Choroid plexus epithelial cell (primary cell): Measurements from ENCODE around the genes ZNF653, ZNF823, ZNF844, ZNF799 and TNPO2.

- RRBS: 29% methylated on average over 1 of the region's 89 CpGs
Observed at GRCh38 chr19:11504810-11505874, at the start of gene ZNF653. ZNF653 (minus strand) TSS chr19:11505839.

DNA sequence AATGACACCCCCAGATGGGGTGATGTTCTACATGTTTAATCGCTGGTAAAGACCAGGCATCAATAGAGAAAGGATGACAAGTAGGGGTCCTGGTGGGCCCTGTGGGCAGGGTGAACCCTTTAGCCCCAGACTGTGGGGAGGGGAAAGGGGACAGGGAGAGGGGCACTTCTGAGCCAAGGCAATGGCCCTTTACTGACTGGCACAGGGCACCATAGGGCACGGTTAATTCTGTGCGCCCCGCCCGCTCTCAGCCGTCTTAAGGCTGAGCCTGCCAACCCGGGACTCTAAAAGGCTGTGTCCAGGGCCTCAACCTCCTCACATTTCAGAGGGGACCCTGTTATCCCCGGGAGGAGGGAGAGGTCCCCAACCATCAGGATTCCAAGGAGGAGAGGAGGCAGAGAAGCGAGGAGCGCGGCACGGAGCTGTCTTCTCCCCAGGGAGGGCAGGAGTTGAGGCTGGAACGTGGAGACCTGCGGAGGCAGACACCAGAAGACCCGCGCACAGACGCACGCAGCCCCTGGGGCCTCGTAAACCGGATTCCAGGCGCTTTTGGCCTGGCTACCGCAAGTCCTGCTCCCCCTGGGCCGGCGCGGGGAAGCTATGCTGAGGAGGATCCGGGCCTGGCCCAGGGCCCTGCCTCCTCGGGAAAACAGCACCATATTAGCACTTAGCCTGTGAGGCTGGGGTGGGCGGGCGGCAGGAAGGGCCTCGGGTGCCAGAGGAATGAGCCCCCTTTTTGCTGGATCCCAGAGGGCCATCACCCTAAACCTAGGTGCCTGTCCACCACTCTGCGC is 7.7 kb downstream of the ELOF1 start:
- RRBS: 85% methylated on average over 6 of the region's 31 CpGs

DNA sequence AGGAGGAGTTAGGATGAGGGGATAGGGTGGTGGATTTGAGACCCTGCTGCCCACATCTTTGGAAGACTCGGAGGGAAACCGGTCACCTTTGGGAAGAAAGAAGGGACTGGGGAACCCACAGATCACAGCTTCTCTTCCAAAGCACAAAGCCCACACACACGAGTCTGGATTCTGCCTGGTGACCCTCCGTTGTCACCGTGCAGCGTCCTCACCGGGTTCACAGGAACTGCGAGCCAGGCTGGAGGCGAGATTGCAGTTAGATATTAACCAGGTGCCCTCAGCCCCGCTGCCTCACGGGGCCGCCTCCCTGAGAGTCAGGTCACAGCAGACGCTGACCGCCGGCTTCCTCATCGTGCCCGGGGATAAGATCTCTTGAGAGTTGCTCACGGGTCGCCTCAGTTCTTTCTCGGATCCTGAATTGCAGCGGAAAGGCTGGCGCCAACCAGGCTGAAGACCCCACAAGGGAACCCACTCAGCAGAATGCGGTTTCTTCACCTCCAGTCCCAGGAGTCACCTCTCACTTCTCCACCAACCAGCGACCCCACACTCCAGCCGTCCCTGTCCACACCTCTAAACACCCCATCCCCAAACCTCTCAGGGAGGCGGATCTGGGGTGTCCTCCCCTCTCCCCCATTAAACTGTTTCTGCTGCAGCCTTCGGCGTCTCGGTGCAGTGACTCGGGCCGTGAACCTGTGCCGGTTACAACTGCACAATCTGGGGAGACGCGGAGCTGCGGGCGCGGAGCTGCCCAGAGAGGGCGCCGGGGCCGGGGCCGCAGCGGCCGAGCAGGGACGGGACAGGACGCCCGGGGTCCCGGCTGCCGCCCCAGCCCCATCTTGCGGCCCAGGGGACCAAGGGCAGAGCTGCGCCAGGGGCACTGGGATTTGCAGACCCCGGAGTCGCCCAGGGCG is 669 bp downstream of the ZNF823 start:
- RRBS: 3% methylated on average over 2 of the region's 53 CpGs

GRCh38 chr19:11738733-11739430 is at the start of gene ZNF823:
ZNF823 (minus strand) TSS chr19:11738946.
- RRBS: 8% methylated on average over 2 of the region's 36 CpGs

DNA sequence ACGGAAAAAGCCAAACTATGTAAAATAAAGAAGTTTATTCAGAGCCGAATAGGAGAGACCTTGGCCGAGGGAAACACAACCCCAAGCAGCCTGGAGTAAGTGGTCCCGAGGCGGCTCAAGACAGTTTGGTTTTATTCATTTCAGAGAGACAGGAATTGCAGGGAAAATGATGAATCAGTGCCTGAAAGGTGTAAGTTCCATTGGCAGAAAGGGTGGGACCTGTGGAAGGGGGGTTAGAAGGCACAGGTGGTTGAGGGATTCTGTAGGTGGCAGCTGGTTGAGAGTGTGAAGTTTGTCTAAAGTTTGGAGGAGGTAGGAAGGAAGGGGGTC is 823 bp downstream of the ZNF700 start:
- RRBS: no CpG with 5 or more reads among the region's 5 CpGs

DNA sequence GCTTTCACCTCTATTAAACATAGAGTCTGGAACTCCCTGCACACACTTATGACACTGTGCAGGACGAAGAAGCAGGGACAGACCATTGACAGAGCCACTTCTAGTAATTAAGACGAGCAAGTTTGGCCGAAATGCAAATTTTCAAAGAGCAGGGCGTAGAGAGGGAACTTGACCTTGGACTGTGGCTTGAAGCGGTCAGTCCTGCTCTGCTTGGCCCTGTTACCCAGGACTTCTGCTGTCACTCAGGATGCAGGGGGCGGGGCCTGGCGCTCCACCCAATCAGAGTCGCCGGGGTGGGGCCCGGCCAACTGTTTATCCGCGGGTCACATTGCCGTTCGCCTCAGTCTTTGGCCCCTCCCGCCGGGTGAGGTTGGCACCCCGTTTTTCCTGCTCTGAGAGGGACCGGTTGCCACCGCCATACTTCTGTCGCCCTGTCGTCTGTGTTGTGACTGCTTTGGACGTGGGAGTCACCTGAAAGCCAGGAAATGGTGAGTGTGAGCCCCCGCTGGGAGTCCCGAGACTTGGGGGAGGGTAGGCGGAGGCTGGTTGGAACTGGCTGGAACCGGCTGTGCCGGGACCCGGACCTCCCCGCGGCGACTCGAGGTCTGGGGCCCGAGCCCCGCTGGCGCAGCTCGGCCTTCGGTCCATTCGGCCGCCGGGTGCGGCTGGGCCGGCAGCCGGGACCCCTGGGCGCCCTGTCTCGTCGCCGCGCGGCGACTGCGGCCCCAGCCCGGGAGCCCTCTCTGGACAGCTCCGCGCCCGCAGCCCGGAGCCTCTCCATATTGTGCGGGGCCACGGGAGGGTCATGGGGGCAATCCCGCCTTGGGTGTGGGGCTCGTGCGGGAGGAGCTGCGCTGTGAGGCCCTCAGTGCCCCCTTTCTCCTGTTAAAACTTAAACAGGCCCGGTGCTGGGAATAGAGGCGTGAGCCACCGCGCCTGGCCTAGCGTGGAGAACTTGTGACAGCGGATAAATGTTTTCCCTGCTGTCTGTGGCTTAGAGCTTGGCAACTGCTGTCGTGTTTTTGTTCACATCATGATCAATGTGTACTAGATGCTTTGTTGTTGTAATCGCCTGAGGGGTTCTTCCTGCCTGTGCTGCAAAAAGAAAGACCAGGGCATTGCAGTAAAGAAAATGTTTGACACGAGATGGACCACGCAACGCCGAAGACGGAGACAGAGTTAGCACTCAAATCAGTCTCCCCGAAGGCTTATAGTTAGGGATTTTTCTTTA is at the start of gene ZNF844:
TSS of gene ZNF844 (plus strand) at position 343 of the 1,231 bp plus-strand sequence.
- RRBS: 2% methylated on average over 30 of the region's 76 CpGs

DNA sequence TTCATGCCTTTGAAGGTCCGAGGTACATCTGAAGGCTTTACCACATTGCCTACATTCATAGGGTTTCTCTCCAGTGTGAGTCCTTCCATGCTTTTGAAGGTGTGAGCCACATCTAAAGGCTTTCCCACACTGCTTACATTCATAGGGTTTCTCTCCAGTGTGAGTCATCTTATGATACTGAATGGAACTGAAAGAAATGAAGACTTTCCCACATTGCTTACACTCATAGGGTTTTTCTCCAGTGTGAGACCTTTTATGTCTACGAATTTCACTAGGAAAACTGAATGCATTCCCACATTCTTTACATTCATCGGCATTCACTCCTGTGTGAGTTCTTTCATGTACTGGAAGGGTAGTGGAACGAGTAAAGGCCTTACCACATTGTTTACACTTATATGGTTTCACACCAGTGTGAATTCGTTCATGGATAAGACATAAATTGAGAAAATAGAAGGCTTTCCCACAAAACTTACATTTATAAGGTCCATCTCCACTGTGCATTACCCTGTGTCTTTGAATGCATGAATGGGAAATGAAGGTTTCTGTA is 7.0 kb downstream of the ZNF20 start:
- RRBS: no CpG with 5 or more reads among the region's 5 CpGs

GRCh38 chr19:12141131-12141478 is 955 bp upstream of the ZNF20 start:
- RRBS: no CpG with 5 or more reads among the region's 10 CpGs

- RRBS: no CpG with 5 or more reads among the region's 4 CpGs
Observed at GRCh38 chr19:12185380-12186000, 22.6 kb downstream of the ZNF136 start.

DNA sequence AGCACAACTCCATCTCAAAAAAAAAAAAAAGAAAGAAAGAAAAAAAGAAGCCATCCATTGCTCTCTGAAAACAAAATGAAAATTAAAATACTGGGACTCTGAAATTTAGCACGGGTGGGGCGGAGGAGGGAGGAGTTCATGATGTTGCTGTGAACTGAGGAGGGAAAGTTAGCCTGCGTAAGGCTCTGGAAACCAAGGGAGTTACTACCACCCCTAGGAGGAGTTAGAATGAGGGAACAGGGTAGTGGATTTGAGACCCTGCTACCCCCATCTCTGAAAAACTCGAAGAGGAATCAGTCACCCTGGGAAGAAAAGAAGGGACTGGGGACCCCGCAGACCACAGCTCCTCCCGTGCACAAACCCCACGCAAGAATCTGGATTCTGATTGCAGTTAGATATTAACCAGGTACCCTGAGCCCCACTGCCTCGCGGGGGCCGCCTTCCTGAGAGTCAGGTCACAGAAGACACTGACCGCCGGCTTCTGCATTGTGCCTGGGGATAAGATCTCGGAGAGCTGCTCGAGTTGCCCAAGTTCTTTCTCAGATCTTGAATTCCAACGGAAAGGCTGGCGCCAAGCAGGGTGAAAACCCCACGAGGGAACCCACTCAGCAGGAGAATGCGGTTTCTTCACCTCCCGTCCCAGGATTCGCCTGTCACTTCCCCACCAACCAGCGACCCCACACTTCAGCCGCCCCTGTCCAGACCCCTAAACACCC is 933 bp downstream of the ZNF442 start:
- RRBS: no CpG with 5 or more reads among the region's 22 CpGs

DNA sequence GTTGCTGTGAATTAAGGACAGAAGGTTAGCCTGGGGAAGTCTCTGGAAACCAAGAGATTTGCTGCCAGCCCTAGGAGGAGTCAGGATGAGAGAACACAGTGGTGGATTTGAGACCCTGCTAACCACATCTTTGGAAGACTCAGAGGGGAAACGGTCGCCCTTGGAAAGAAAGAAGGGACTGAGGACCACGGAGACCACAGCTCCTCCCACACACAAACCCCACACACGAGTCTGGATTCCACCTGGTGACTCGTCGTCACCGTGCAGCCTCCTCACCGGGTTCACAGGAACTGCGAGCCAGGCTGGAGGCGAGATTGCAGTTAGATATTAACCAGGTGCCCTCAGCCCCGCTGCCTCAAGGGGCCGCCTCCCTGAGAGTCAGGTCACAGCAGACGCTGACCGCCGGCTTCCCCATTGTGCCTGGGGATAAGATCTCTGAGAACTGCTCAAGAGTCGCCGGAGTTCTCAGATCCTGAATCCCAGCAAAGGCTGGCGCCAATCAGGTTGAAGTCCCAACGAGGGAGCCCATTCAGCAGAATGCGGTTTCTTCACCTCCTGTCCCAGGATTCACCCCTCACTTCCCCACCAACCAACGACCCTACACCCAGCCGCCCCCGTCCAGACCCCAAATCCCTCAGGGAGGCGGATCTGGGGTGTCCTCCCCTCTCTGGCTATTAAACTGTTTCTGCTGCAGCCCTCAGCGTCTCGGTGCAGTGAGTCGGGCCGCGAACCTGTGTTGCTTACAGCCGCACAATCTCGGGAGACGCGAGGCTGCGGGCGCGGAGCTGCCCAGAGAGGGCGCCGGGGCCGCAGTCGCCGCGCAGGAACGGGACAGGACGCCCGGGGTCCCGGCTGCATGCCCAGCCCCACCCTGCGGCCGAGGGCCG is 780 bp downstream of the ZNF799 start:
- RRBS: no CpG with 5 or more reads among the region's 49 CpGs

- RRBS: 3% methylated on average over 6 of the region's 47 CpGs
Observed at GRCh38 chr19:12400935-12401665, at the start of gene ZNF799. ZNF799 (minus strand) TSS chr19:12401271.

GRCh38 chr19:12597004-12597683 is 13.5 kb downstream of the ZNF490 start:
- RRBS: 34% methylated on average over 7 of the region's 31 CpGs

DNA sequence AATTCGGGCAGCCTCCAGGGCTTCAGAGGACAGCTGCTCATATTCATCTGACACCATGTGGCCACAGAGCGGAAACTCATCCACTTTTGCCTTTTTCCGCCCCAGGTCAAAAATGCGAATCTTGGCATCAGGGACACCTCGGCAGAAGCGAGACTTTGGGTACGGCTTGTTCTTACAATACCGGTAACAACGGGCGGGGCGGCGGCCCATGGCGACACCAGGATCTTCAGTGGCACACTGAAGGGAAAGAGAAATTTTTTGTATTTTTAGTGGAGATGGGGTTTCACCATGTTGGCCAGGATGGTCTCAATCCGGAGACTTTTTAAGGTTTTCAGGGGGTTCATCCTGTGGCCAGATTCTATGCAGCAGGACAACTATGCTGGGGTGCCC is 22.8 kb downstream of the MAN2B1 start:
- RRBS: no CpG with 5 or more reads among the region's 14 CpGs

- RRBS: no CpG with 5 or more reads among the region's 16 CpGs
Observed at GRCh38 chr19:12675152-12675949, 6.1 kb upstream of the WDR83OS start.

DNA sequence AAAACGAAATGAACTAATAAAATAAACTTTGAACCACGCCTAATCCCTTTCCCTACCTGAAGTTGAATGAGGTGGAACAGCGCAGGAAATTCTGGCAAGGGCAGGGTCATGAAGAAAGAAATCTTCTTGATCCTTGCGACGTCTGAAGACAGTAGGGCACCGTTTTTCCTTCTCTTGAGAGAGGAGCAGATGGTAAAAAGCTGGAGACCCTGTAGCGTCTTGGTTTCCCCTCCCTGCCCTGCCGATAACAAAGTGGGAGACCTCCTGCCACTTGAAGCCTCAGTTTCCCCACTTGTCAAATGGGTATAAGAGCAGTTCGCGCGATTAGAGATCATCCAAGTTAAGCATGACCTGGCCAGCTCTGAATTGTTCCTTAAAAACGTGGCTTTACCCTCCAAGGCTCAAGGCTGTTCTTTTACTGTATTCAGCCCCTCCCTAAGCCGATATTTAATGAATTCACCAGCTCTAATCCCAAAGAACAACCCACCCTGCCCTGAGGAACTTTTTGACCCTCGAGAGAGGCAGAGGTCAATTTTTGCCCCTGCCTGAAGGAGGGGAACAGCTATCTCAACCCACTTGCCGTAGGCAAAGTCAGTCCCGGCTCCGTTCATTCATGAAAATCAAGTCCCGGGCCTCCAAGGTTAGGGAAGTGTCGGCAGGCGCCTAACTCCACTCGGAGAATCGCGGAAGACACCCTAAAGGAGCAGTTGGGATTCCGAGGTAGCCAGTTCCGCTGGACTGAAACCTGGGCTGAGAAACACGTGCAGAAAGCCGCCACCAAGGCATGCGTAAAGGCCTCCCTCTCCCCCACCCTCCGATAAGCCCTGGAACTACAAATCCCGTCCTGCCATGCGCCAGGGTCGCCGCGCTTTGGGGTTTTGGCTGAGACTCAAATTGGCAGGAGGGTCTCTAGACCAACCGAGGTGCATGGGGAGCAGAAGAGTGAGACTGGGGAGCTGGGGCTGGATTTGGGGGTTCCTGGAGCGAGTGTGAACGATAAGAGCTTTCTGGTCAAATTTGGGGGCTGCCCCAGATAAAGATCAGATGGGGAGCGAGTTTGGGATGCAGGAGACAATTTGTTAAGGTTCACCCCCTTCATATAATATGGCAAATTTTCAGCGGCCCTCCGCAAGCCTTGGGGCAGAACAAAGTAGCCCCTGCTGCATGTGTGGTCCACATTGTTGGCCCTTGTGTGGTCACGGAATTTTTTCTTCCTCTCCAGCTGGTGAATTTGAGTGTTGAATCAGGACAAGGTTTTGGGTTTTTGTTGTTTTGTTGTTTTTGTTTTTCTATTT is at the start of gene TNPO2:
TSS of gene TNPO2 (minus strand) at position 740 of the 1,295 bp plus-strand sequence.
- RRBS: no CpG with 5 or more reads among the region's 41 CpGs

DNA sequence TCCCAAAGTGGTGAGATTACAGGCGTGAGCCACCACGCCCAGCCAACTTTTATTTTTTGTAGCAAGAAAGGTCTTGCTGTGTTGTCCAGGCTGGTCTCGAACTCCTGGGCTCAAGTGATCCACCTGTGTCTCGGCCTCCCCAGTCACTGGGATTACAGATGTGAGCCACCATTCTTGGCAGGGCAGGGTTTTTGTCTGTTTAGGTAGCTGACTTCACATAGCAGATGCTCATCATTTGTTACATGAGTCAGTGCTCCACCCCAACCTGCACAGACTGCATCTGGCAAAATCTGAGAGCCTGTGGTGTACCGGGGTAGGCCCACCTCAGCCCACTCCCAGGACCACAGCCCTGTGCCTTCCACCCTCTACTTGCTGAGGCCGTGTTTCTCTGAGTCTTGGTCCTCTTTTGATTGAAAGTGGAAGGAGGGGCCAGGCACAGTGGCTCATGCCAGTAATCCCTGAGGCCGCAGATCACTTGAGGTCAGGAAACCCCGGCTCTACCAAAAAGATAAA is 4.2 kb upstream of the TNPO2 start:
- RRBS: no CpG with 5 or more reads among the region's 8 CpGs

- RRBS: no CpG with 5 or more reads among the region's 12 CpGs
Observed at GRCh38 chr19:12774546-12774973, 792 bp downstream of the HOOK2 start.

GRCh38 chr19:12785444-12786063 is 5.7 kb upstream of the JUNB start:
- RRBS: no CpG with 5 or more reads among the region's 4 CpGs

DNA sequence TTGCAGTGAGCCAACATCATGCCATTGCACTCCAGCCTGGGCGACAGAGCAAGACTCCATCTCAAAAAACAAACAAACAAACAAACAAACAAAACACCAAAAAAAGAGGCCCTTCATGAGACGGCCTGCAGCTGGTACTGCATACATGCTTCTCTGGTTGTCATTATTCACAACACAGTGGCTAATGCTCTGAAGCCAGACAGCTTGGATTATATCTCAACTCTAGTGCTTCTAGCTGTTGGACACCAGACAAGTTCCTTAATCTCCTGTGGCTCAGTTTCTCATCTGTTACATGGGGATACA is 3.3 kb upstream of the JUNB start:
- RRBS: no CpG with 5 or more reads among the region's 2 CpGs